Tibial nerve (tissue), 3 donors: ENCODE measurements around a stretch of chr2.

GRCh38 chr2:37149559-37149927, 7.2 kb downstream of the EIF2AK2 start:
- PRO-cap = no peak
- RAMPAGE, long total RNA, 3 experiments = no peak in any of the 3 experiments

DNA sequence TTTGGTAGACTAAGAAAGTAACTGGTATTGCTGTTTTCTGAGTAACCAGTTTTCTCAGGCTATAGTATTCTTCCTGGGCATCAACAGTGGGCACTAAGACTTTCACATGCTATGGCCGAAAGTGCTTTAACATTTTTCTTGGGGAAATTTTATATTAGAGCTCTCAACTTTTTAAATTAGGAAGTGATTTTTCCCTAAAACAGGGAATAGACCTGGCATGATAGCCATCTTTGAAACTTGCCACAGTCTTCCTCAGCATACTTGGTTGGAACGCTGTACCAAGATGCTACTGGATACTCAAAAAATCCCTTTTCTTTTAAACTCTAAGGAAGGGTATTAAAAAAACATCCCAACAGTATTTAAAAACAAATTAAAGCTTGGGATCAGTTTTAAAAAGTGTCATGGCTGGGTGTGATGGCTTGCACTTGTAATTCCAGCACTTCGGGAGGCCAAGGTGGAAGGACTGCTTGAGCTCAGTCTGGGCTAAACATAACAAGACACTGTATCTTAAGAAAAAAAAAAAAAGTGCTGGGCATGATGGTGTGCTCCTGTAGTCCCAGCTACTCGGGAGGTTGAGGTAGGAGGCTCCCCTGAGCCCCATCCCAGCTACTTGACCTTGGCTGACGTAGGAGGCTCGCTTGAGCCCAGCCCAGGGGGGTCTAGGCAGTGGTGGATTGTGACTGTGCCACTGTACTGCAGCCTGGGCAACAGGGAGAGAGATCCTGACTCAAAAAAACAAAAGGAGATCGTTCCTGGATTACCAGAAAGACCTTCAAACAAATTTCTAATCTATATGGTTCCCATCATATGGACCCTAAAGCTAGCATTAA, 4.1 kb downstream of the CEBPZOS start:
- PRO-cap = no peak
- RAMPAGE, long total RNA, 3 experiments = no peak in any of the 3 experiments

GRCh38 chr2:37227657-37228004, 3.8 kb downstream of the CEBPZ start:
- PRO-cap = no peak
- RAMPAGE, long total RNA, 3 experiments = no peak in any of the 3 experiments

GRCh38 chr2:37324841-37325572, 374 bp upstream of the PRKD3 start:
- PRO-cap = bidirectional peak, plus-strand start at chr2:37324909, minus-strand start at chr2:37324785
- RAMPAGE, long total RNA, 3 experiments = no peak in any of the 3 experiments

DNA sequence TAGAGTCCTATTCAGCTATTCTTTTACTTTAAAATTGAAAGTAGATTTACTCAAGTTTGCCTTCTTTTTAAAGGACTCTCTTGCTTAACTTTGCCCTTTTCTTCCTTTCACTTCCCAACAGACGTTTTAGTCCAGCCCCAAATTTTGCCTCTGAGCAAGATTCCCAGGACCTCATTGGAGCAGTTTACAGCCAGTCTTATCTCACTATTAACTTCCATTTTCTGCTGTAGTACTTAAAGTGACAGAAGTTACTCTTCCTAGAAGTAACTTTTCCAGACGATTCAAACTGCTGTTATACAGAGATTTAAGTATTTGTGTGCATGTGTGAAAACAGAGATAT, 1.7 kb upstream of the PRKD3 start:
- PRO-cap = no peak
- RAMPAGE, long total RNA, 3 experiments = no peak in any of the 3 experiments

GRCh38 chr2:37614068-37614512, 57.4 kb downstream of the CDC42EP3 start:
- PRO-cap = no peak
- RAMPAGE, long total RNA, 3 experiments = no peak in any of the 3 experiments

DNA sequence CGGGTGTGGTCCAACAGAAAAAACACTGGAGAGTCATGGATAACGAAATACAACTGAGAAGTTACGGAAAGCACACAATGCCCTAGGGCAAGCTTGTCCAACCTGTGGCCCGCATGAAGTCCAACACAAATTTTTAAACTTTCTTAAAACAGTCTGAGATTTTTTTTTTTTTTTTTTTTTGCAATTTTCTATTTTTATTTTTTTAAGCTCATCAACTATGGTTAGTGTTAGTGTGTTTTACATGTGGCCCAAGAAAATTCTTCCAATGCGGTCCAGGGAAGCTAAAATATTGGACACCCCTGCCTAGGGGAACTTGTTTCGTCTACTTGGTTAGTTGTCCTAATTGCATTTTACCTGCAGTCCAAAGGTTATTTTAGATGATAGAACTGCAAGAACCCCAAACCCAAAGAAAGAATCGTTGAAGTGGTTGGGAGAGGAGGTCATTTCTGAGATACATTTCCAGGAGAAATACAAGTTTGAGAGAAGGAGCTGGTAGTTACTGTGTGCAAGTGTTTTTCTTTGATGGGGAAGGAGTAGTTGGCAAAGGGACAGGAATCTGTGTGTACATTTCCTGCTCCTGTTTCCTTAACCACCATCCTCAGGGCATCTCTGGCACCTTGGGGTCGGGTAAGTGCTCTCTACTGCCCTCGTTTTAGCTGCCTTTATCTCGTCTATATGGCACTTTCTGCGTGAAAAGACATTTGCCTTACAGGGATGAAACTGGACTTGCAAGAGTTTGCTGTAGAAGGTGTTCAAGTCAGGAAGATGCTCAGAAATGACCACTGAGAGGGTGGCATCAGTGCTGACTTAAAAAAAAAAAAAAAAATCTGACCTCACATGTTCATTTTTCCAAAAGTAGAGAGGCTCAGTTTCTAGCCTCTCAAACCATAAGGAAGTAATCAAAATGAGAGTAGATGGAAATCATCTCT, 27.4 kb downstream of the CDC42EP3 start:
- PRO-cap = no peak
- RAMPAGE, long total RNA, 3 experiments = no peak in any of the 3 experiments

DNA sequence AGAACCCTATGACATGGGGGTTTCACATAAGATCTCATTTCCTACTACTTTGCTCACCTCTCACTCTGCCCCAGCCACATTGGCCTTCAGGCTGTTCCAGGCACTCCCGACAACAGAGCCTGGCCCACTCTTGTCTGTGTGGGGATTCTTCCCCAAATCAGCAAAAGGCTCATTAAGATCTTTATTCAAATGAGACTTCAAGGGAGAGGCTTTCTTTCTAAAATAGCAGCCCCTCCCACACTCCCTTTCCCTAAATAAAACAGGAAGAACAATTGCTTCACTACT, 3.5 kb upstream of the CDC42EP3 start:
- PRO-cap = no peak
- RAMPAGE, long total RNA, 3 experiments = no peak in any of the 3 experiments

GRCh38 chr2:37768377-37768977, 97.0 kb upstream of the CDC42EP3 start:
- PRO-cap = no peak
- RAMPAGE, long total RNA, 3 experiments = no peak in any of the 3 experiments

DNA sequence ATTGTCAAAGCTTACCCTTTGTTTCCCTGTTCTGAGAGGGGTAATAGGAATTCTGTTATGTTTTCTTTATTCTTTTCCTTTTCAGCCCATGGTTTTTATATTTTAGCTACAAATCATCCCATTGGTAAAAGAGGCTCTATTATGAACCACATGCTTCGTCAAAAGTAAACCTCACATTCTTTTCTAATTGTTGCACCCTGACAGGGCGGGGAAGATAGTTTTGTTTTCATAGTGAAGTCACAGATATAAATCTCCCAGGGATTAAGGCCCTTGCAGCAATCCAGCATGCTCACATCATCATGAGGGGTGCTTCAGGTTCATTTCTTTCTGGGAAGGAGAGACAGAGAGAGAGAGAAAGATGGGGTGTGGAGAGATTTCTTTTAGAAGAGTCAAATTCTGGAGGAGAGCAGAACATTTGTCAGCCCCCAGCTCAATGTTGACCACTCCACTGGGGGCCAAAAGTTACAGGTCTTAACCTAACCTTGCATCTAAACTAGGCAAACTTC, 124.5 kb upstream of the CDC42EP3 start:
- PRO-cap = no peak
- RAMPAGE, long total RNA, 3 experiments = no peak in any of the 3 experiments

GRCh38 chr2:37798642-37798919, 126.5 kb upstream of the RMDN2 start:
- PRO-cap = no peak
- RAMPAGE, long total RNA, 3 experiments = no peak in any of the 3 experiments

- PRO-cap = no peak
- RAMPAGE, long total RNA, 3 experiments = no peak in any of the 3 experiments
Observed at GRCh38 chr2:37828091-37828333, 97.1 kb upstream of the RMDN2 start.

- PRO-cap = no peak
- RAMPAGE, long total RNA, 3 experiments = no peak in any of the 3 experiments
Observed at GRCh38 chr2:37828334-37828619, 96.8 kb upstream of the RMDN2 start.

- PRO-cap = no peak
- RAMPAGE, long total RNA, 3 experiments = no peak in any of the 3 experiments
Observed at GRCh38 chr2:37982415-37982824, 57.3 kb downstream of the RMDN2 start.

DNA sequence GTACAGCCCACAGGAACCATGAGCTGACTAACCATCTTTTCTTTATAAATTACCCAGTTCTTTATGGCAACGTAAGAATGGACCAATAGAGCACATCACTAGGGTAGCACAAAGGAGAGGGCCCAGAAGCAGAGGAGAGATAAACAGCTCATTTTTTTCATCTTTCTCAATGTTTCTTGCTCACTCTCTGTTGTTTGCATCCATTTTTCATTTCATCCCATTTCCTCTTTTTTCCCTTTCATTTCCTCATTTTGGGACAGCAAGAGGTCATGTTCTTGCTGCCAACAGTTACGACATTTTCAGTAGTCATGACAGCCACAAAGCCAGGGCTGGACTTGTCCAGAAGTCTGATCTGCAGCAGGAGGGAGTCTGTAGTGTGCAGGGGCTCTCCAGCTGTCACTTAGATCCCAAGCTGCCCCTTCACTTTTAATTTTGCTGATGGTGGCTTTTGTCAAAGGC, 52.7 kb upstream of the CYP1B1 start:
- PRO-cap = no peak
- RAMPAGE, long total RNA, 3 experiments = no peak in any of the 3 experiments

GRCh38 chr2:38177902-38178647, 102.1 kb upstream of the CYP1B1 start:
- PRO-cap = unidirectional peak, plus-strand start at chr2:38178394
- RAMPAGE, long total RNA, 3 experiments = no peak in any of the 3 experiments

GRCh38 chr2:38244995-38245555, 132.0 kb downstream of the ATL2 start:
- PRO-cap = no peak
- RAMPAGE, long total RNA, 3 experiments = no peak in any of the 3 experiments

GRCh38 chr2:38377810-38378326, 795 bp upstream of the ATL2 start:
- PRO-cap = no peak
- RAMPAGE, long total RNA, 3 experiments = no peak in any of the 3 experiments

GRCh38 chr2:38443242-38443733, 66.2 kb upstream of the ATL2 start:
- PRO-cap = no peak
- RAMPAGE, long total RNA, 3 experiments = no peak in any of the 3 experiments

DNA sequence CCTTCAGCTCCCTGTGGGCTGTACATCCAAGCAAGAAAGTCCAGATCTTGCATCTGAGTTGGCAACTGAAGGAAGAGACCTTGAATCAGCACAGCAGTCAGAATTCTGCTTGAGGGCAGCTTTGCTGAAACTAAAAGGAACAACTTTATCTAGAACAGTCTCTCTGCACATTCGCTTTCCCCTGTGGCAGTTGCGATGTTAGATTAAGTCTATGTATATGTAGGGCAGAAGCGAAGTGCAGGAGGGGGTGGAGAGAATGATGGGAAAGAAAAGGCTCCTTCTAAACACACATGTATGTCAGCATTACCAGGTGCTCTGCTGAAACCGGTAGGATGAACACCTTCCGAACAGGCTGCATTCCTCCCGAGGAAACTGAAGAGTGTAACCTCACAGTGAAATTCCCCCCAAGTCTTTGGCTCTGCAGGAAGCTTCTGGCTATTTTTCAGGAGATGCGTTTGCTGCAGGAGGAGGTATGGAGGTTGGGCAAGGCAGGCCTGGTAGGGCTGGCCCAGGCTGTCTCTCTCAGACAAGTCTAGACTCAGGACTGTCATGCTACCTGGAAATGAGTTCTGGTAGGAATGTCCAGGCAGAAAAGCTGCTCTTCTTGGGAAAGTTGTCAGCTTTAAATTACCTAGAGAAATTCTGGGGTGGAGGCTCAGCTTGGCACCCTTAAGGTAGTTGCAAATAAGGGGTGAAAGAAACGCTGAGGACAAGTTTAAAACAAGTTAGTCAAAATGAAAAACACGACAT, 70.0 kb upstream of the ATL2 start:
- PRO-cap = no peak
- RAMPAGE, long total RNA, 3 experiments = no peak in any of the 3 experiments